Breast (tissue), 4 donors: ENCODE results near the gene PIK3C2G.

- PRO-cap, 3 experiments, result peak in 1 of 3 experiments; most common plus-strand start chr12:14896653 (in 1)
- RRBS, result no CpG with 5 or more reads among the region's 6 CpGs
Observed at GRCh38 chr12:14896354-14896782, 10.7 kb upstream of the MGP start.

- PRO-cap, 3 experiments, result no peak in any of the 3 experiments
- RRBS, result no CpG with 5 or more reads among the region's 7 CpGs
Observed at GRCh38 chr12:15164836-15165348, 56.3 kb downstream of the RERG start.

DNA sequence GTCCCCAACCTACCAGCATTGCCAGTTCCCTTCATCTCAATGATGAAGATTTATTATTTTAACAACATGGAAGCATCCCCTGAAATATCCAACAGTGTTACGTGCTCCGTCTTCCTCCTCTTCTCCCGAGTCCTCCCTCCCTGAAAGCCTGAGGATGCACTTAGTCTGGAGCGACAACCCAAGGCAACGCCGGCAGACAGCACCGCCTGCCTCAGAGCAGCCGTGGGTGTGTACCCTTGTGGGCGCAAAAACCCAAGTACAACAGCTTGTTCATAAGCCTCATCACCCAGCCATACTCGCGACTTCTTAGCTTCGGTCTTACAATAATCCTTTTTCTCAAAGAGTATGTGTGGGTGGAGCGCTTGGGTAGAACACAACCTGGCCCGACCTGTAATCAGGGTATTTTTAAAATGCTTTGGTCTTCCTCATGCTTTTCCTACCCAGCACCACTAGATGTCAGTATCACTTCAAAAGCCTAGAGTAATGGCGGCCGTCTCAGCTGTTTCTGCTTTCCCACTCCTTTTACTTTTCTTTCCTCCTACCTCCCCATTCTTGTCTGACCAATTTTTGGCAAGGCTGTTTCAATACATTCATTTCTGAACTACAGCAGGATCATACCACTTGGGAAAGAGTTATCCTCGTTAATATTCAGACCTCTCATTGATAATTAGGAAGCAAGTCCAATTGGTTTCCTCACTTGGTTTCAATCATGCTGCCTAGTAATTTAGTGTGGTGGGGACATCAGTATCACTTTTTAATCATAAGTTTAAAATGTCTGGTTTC, 198.9 kb downstream of the EPS8 start:
- PRO-cap, 3 experiments, result no peak in any of the 3 experiments
- RRBS, result no CpG with 5 or more reads among the region's 17 CpGs

DNA sequence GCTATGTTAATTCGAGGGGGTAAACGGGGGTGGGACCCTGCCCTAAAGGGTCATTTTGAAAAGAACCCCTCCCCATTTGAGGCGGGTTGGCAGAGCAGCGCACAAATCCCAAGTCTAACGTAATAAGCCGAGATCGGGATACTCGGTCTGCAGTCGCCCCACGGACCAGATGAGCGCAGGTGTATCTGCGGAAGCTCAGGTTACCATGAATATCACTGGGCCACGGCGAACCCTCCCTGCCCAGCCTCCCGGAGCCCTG, 592 bp downstream of the EPS8 start:
- PRO-cap, 3 experiments, result peak in 2 of 3 experiments; most common plus-strand start position 150 of the sequence (in 1)
- RRBS, result 3% methylated on average over 1 of the region's 15 CpGs

DNA sequence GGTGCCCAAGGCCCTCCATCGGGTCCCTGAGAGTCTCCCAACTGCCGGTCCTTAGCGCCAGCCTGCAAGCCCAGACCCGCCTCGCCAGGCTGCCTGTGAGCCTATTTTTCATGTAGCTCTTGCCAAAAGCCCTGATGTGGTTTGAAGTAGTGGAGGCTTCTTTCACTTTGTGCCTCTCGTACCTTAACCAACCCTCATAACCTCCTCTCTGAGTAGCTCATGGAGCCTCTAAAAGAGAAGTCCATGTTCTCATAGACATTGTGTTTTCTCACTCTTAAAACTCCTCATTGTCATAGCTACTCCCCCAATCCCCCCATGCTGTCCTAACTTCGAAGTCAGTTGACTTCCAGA, 767 bp upstream of the EPS8 start:
- PRO-cap, 3 experiments, result no peak in any of the 3 experiments
- RRBS, result no CpG with 5 or more reads among the region's 7 CpGs

DNA sequence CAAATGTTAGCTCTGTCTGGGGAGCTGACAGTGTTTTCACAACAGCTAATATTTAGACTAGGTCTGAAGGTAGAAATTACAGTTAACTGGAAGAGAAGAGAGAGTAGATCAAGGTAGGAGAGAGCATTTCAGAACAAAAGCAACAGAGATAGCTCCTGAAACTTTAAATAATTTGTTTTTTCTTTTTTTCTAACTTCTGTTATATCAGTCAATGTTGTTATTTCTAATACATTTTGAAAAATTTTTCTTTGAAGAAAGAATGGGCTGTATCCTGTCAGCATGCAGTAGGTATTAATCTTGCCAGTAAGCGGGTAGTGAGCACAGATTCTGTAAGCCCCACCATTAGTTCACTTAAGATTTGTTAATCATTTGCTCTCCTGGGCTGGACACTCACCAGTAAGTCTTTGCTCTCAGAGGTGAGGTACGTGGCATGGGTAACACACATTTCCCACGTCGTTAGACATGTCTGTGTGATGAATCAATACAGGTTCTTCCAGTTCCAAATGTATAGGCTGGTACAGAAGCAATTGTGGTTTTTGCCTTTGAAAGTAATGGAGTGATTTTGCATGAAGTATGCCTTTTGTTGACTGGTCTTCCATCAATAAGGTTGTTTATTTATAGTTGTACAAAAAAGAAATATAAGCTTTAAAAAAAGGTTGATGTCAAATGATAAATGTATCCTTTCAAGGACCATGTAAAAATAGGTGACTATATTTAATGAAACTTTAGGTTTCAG, 45.2 kb downstream of the DERA start:
- PRO-cap, 3 experiments, result no peak in any of the 3 experiments
- RRBS, result no CpG with 5 or more reads among the region's 4 CpGs

DNA sequence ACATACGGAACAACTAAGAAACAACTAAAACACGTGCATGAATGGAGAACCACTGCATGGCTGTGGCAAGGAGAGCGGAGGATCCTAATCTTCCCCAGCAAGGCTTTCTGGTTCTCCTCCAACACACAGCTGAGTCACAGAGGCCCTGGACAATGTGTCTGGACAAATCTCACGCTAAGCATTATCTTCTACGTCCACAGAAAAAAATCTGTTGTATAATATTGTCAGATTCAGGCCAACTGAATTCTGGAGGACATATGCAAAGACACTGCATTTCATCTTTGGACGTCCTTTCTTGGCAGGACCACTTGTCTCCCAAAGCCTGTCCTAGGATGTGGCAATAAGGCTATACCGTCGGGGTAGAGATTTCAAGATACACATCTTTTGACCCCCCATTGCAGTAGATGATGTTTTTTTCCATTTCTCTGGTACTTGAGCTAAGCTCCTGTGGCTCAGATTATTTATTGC, 19.6 kb downstream of the LMO3 start:
- PRO-cap, 3 experiments, result no peak in any of the 3 experiments
- RRBS, result no CpG with 5 or more reads among the region's 8 CpGs

- PRO-cap, 3 experiments, result no peak in any of the 3 experiments
- RRBS, result no CpG with 5 or more reads among the region's 8 CpGs
Observed at GRCh38 chr12:16588674-16589257, 17.2 kb downstream of the LMO3 start.

DNA sequence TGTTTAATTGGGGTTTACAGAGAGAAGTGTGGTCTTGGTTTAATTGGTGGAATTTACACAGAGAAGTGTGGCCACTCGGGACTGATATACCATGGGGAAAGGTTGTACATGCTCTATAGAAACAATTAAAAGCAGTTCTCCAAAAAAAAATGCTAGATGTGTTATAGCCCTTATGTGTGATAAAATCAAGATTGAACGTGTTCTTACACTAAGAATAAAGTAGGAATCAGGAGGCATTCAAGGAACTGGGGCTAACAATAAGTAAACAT, 680.3 kb downstream of the RERGL start:
- PRO-cap, 3 experiments, result no peak in any of the 3 experiments
- RRBS, result no CpG with 5 or more reads among the region's 2 CpGs

DNA sequence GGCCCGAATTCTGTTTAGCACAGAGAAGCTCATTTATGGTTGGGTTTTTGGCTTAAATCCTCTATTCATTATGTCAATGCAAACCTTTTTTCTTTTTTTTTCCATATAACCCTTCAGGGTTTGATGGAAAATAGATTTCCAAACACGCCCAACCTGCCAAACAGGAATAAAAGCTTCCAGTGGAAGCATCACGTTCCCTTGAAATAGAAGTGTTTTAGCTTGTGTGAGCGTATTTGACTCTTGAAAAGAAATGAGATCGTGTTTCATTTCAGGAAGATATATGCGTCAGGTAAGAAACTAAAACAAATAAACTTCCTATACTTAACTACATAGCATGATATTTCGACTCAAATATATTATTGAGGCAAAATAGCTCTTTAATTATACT, at the start of gene PIK3C2G:
Gene PIK3C2G (plus strand): TSS at position 230 of the 388 bp plus-strand sequence.
- PRO-cap, 3 experiments, result no peak in any of the 3 experiments
- RRBS, result no CpG with 5 or more reads among the region's 7 CpGs

GRCh38 chr12:18262467-18262863, 1.1 kb downstream of the PIK3C2G start:
- PRO-cap, 3 experiments, result no peak in any of the 3 experiments
- RRBS, result no CpG with 5 or more reads among the region's 3 CpGs

GRCh38 chr12:19146775-19147547, 17.4 kb downstream of the PLEKHA5 start:
- PRO-cap, 3 experiments, result no peak in any of the 3 experiments
- RRBS, result no CpG with 5 or more reads among the region's 3 CpGs

DNA sequence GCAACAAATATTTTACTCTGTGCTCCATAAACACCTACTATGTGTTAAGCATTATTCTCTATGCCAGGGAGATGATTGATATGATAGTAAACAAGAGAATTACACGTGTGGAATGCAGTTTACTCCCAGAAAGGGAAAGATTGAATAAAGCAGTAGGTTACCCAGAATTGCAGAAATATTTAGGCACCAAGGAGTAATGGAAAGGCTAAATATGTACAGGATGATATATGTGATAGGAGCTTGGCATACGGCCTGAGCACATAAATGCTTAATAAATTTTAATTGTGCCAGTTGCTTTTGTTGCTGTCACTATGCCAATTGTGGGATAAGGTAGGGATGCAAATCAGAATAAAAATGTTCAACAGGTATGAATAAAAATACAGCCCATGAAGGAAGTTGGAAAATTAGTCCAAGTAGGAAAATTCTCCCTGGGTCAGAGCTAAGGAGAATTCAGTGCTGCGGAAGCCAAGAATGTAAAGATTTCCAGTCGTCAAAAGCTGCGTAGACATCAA, 87.7 kb downstream of the PLEKHA5 start:
- PRO-cap, 3 experiments, result no peak in any of the 3 experiments
- RRBS, result no CpG with 5 or more reads among the region's 5 CpGs

- PRO-cap, 3 experiments, result no peak in any of the 3 experiments
- RRBS, result no CpG with 5 or more reads among the region's 13 CpGs
Observed at GRCh38 chr12:19847022-19848285, 408.2 kb downstream of the AEBP2 start.

DNA sequence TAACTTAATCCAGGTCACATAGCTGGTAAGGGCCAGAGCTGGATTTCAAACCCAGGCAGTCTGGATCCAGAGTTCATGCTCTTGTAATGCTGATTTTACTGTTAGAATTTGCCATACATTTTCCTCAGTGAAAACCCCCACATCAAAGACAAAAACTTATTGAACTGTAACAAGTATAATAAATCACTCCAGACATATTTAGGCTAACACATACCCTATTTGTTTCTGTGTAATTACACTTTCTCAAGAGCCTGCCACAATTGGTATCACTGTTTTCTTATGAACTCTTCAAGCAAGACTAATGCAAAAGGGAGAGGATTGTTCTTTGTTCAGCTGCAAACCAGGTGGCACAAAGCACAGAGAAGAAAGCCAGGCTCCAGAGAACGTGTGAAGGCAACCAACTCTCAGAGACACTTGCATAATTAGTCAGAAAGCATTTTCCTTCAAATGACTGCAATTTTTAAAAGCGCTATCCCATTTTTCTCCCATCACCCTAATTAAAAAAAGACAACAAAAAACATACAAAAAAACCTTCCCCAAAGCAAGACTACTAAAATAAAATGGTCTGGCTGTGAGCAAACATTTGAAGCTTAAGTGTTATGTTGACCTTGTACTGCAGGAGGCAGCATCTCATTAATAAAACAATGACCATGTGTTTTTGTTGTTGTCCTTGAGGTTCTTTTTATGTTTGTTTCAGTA, 452.9 kb upstream of the PDE3A start:
- PRO-cap, 3 experiments, result no peak in any of the 3 experiments
- RRBS, result no CpG with 5 or more reads among the region's 2 CpGs

DNA sequence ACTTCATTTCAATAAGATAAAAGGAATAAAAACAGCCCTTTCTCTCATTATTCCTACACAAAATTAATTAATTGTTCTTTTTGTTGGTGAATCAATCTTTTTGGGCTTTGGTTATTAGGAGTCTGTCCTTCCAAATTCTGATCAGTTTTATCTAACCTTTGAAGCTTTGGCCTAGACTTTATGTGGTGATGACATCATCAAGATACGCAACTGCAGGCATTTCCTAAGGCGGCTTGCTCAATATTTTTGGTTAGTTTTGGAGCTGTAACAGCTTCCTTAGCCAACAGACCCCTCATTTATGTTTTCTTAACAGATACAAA, 87.9 kb upstream of the PDE3A start:
- PRO-cap, 3 experiments, result no peak in any of the 3 experiments
- RRBS, result no CpG with 5 or more reads among the region's 2 CpGs

- PRO-cap, 3 experiments, result no peak in any of the 3 experiments
- RRBS, result no CpG with 5 or more reads among the region's 8 CpGs
Observed at GRCh38 chr12:20445635-20446242, 77.4 kb downstream of the PDE3A start.

DNA sequence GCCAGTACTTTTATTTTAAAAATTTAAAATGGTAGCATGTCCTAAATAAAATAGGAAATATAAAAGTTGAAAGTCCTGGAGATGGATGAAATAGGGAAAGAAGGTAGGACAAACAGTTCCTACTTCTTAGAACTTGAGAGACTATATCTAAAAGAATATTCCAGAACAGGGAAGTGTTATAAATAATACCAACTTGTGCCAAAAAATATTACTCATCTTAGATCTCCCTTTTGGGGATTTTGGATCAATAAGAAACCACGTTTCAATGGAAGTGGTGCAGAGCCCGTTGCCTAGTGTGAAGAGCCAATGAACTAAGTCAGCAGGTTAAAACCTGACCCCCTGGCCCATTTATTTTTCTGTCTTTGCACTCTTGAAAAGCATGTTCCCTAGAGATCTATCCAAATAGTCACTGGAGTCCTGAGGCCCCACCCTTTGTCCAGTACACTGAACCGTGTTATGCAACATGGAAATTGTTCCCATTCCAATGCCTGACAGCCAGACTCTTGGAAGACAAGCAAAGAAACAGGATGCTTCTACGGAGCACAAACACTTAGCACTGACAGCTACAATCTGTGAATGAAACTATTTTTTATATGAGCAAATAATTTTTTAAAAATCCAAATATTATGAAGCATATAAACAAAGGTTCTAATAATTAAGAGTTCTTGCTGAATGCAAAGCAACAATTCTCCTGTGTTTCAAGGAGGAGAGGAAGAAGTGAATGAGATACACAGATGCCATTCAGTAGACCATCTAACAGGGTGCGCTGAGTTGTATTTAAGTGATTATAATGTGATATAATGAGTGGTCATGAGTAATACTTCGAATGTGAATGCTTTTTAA, 97.6 kb downstream of the PDE3A start:
- PRO-cap, 3 experiments, result no peak in any of the 3 experiments
- RRBS, result no CpG with 5 or more reads among the region's 6 CpGs

GRCh38 chr12:21354045-21354326, 18.7 kb upstream of the IAPP start:
- PRO-cap, 3 experiments, result no peak in any of the 3 experiments
- RRBS, result no CpG with 5 or more reads among the region's 3 CpGs

DNA sequence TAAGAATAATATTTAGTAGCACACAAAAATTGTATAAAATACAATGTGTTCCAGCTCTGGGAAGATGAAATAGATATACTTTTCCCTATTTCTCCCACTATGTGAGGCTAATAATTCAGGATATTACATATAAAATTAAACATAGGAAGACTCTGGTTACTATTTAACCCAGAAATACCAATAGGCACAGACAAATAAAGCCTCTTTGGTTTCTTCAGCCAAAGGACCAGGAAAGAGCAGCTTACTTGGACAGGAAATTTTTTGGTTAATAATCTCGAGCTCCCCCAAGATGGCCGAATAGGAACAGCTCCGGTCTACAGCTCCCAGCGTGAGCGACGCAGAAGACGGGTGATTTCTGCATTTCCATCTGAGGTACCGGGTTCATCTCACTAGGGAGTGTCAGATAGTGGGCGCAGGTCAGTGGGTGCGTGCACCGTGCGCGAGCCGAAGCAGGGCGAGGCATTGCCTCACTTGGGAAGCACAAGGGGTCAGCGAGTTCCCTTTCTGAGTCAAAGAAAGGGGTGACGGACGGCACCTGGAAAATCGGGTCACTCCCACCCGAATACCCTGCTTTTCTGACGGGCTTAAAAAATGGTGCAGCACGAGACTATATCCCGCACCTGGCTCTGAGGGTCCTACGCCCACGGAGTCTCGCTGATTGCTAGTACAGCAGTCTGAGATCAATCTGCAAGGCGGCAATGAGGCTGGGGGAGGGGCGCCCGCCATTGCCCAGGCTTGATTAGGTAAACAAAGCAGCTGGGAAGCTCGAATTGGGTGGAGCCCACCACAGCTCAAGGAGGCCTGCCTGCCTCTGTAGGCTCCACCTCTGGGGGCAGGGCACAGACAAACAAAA, 18.3 kb upstream of the PYROXD1 start:
- PRO-cap, 3 experiments, result no peak in any of the 3 experiments
- RRBS, result no CpG with 5 or more reads among the region's 30 CpGs